Metanephros (tissue), 2 donors: Measurements from ENCODE around the genes RNF34, BCL7A, IL31 and B3GNT4.

GRCh38 chr12:121128096-121128680 is 4.5 kb upstream of the P2RX7 start:
- RAMPAGE, long total RNA: no peak

GRCh38 chr12:121231882-121232950 is 22.3 kb downstream of the P2RX4 start:
- RAMPAGE, long total RNA: no peak

DNA sequence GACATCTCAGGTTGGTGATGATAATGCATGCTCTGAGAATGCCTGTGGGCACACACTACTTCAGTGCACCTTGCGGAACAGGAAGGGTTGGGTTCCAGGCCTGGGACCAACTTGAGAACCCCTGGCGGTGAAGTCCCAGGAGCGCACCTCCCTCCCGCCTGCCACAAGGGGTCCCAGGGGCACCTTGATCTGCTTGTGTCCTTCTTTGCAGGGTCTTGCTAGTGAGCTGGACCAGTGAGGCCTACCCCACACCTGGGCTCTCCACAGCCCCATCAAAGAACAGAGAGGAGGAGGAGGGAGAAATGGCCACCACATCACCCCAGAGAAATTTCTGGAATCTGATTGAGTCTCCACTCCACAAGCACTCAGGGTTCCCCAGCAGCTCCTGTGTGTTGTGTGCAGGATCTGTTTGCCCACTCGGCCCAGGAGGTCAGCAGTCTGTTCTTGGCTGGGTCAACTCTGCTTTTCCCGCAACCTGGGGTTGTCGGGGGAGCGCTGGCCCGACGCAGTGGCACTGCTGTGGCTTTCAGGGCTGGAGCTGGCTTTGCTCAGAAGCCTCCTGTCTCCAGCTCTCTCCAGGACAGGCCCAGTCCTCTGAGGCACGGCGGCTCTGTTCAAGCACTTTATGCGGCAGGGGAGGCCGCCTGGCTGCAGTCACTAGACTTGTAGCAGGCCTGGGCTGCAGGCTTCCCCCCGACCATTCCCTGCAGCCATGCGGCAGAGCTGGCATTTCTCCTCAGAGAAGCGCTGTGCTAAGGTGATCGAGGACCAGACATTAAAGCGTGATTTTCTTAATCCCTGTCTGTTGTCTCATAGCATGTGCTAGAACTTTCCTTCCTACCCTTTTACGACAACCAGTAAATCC is 23.6 kb downstream of the P2RX4 start:
- RAMPAGE, long total RNA: no peak

DNA sequence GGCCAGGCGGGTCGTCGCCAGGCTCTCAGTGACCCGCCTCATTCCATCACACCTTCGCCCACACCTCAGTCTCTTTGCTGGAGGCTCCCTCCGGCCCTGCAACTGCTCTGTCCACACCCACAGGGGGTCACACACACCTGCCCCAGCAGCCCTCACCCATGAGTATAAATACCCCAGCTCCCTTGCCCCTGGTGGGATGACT is 23.1 kb downstream of the CAMKK2 start:
- RAMPAGE, long total RNA: no peak

DNA sequence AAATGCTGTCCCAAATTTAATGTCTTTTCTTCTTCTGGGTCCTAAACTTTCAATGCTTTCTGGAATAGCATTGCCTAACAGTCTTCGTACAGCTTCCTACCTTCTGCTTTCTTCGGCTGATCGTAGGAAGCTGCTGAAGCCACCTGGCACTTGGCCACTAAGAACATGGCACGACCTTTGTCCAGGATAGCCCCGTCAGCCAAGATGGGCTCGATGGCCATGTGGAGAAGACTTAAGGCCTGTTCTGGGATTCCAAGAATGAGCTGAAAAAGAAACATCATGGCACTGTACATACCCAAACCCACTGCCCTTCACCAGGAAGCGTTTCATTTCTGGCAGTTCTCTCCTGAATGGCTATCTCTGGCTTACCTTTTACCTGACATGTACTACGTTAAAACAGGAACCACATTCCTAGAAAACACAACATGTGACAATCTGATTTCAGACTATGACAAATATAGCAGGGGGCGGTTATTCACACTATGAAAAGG is 13.1 kb upstream of the CAMKK2 start:
- RAMPAGE, long total RNA: no peak

GRCh38 chr12:121400036-121400239 is at the start of gene RNF34:
Gene RNF34, plus strand, starts transcription at chr12:121400118.
- RAMPAGE, long total RNA: start-site peak on the plus strand at chr12:121400101-121400144, 740 and 326 reads in 2 replicates

DNA sequence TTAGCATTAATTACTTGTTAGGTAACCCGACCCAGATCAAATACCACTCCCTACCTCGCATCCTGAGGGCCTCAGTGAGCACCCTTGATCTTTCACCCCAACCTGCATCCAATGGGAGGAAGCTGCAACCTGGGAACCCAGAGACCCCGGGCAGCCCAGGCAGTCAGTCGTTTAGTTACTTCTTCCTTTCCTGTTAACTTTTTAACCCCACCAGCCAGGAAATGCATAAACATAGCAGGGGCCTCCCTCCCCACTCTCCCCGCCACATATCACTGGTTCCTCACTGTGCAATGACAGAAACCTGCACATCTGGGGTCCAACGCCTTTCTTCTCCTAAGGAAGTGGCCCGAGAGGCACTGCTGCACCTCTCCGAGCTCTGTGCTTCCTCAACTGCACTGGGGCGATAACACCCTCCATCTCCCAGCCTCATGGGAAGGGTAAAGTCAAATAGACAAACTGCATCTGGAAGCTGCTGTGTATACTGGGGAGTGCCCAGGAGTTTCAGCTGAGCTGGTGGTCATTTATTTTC is 89.9 kb downstream of the KDM2B start:
- RAMPAGE, long total RNA: no peak

DNA sequence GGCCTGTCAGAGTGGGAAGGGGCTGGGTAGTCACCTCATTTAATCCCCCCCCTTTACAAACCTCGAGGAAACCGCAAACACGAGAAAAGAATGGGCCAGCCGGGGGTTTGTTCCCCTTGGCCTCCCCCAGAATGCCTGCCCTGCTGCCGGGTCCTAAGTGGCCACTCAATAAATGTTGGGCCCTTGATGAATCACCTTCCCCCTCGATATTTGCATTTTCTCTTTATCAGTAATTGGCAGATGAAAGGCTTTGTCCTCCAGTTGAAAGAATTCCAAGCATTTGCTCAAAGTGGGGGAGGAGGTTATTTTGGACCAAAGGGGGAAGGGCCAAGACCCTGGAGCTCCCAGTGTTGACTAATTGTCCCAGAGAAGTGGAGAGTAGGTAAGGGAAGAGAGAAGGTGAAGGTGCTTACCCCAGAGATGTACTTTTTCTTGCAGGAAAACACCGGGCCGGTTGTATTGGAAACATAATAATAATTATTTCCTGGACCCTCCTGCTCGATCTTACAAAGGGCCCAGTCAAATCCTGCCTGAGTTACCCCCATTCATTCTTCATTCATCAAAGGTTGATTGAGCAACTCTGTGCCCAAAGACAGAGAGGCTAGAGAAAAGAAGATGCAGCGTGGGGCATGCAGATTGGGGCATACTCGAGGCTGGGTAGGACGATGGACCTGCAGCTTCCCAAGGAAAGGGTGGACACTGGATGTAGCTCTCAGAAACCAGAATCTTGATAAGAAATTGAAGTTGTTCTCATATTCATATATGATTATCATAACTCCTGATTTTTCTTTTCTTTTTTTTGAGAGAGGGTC is 2.0 kb upstream of the KDM2B start:
- RAMPAGE, long total RNA: no peak

DNA sequence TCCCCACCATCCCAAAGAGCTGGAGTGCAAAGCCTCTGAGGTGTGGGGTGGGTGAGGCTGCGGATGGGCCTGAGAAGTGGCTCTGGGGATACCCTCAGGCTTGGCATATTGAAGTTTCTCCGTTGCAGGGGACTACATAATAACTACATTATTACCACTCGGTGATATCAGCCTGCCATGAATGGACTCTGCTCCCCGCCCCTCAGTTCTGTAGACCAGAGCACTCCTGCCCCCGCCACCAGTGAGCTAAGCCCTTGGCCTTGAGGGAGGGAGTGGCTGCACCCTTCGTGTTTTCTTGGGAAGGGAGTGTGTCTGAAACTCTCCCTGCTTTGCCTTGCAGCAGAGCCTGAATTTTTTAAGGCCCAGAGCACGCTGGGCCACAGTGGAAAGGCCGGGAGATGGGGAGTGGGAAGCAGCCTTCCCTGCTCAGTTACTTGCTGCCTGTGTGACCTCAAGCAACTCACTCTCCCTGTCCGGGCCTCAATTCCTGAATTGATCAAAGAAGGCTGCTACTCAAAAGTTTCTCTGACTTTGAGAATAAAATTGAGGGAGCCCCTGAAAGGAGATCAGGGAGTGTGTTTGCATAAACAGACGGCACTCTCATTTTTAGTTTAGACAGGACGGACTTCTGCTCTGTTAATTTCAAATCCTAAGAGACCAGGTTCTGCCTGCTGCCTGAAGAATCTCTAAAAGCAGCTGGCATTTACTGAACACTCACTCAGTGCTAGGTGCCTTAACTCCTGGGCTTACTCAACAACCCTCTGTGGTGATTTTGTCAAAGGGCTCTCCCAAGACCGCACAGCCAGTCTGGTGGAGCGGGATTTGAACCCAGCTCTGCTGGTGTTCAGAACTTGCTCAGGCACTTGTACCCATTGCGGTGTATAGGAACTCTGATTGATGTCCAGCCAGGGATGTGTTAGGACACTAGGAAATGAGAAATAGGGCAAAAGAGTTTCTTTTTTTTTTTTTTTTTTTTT is 41.2 kb downstream of the MORN3 start:
- RAMPAGE, long total RNA: no peak

DNA sequence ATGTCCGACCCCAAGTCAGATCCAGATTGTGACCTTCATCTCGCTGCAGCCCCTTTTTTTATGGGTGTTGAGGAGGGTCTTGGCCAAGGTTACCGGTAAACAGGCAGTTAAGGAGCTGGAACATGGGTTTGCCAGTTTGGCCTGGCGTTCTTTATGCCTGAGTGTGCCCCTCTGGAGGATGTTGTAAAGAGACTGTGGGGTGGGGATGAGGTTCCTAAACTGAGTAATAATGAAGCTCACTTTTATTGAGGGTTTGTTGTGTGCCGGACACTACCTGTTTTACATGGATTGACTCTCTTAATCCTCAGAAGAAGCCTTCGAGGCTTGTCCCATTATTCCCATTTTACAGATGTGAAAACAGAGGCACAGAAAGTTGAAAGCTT is 31.3 kb downstream of the MORN3 start:
- RAMPAGE, long total RNA: no peak

GRCh38 chr12:121775380-121776542 is 17.7 kb downstream of the RHOF start:
- RAMPAGE, long total RNA: no peak

GRCh38 chr12:121816879-121818090 is 13.5 kb downstream of the SETD1B start:
- RAMPAGE, long total RNA: no peak

GRCh38 chr12:121915962-121916726 is 2.2 kb upstream of the CFAP251 start:
- RAMPAGE, long total RNA: no peak

DNA sequence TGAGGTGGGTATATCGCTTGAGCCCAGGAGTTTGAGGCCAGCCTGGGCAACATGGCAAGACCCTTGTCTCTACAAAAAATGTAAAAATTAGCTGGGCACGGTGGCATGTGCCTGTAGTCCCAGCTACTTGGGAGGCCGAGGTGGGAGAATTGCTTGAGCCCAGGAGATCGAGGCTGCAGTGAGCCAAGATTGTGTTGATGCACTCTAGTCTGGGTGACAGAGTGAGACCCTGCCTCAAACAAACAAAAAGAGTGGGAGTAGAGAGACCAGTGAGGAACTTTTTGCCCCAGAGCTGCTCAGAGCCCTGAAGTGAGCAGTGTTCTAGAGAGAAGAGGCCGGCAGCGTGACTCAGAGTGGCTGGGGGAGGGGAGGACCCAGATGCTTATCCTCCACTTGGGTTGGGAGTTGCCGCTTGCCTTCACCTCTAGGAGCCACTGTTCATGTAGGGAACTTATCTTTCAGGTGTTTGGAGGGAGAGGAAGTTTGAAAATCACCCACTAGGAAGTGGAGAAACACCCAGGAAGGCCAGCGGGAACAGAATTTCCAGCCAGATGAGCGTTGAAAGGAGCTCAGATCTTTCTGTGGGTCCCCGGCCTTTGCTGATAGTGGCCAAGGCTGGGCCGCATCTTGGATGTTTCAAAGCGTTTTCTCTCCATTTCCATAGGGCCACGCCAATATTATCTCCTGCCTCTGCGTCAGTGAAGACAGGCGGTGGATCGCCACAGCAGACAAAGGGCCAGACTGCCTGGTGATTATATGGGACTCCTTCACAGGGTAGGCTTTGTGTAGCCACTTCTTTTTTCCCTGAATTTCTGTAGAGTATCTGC is 15.4 kb downstream of the CFAP251 start:
- RAMPAGE, long total RNA: no peak

GRCh38 chr12:122021794-122022704 is at the start of gene BCL7A:
Gene BCL7A, plus strand, starts transcription at chr12:122021884.
- RAMPAGE, long total RNA: no peak

GRCh38 chr12:122023192-122024104 is 1.8 kb downstream of the BCL7A start:
- RAMPAGE, long total RNA: no peak

GRCh38 chr12:122030011-122030860 is 8.6 kb downstream of the BCL7A start:
- RAMPAGE, long total RNA: no peak

DNA sequence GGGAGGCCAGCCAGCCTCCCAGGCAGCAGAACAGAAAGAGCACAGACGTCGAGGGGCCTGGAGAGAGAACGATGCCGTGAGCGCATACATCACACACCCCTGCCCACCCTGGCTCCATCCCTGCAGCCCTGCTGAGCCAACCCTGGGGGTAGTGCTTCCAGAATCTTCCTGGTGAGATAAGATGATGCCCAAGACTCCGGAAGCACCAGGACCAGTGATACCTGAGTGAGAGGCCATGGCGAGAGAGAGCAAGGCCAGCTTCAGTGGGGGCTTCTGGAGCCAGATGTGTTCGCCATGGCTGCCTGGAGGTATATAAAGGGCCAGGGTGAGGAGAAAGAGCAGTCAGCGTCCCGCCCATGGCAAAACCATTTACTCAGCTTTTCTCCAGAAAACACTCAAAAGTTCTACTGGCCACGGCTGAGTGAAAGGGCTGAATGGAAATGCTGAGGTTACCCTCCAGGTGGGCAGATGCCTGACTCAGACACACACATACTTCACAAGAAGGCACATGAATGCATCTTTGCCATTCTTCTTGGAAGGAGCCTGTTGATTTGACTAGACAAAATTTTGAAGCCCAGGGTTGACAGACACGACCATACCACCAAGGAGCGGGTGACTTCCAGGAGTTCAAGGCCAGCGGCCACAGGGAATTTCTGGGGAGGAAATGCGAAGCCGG is at the start of gene IL31:
Gene IL31, minus strand, starts transcription at position 286 of the 676 bp plus-strand sequence.
- RAMPAGE, long total RNA: no peak

GRCh38 chr12:122196785-122197399 is 6.6 kb upstream of the B3GNT4 start:
- RAMPAGE, long total RNA: no peak

DNA sequence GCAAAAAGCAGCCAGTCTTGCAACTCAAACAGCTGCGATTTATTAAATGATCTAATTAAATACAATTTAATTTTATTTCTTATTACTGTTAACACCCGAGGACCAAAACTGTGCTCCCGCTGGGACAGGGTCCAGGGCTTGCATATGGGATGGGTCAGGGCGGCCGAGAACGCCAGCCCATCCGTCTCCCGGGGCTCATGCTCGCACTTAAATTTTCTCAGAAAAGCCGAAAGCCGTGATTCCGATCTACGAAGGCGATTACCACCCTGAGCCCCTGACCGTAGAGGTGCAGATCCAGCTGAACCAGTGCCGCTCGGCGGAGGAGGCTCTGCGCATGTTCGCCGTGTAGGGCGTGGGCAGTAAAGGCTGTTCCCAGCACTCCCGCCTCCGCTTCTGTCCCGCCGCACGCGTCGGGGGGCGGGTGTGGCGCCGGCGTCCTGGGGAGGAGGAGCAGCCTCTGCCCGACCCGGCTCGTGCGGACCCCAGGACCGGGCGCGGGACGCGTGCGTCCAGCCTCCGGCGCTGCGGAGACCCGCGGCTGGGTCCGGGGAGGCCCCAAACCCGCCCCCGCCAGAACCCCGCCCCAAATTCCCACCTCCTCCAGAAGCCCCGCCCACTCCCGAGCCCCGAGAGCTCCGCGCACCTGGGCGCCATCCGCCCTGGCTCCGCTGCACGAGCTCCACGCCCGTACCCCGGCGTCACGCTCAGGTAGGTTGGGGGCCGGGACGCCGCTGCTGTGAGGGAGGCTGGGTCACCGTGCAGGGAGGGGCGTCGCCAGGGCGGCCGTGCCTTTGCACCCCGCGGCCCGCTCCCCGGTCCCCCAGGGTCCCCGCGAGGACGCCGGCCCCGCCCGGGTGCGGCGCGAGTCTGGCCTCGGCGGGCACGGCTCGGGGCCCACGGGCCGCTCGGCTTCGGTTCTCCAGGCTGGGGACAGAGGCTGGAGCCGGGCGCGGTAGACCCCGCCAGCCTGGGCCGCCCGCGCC is at the start of gene B3GNT4:
Gene B3GNT4, plus strand, starts transcription at position 616 of the 983 bp plus-strand sequence.
- RAMPAGE, long total RNA: no peak